Brain (tissue), 1 donor: ENCODE results near the genes BRIP1 and EFCAB3.

DNA sequence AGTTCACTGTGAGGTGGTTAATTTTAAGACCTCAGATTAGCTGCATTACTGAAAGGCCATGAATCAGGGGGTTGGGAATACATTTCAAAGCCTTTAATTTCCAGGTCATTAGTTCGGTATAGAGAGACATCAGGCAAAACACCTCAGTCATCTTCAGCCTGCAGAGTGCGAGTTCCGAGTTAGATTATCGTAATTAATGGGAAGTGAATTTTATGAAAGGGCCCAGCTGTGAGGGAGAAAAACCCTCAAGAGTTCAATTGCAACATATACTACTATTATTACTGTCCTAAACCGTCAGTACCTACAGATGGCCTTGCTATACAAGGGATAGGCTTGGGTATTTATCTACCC, 2.1 kb upstream of the USP32 start:
- RRBS: no CpG with 5 or more reads among the region's 5 CpGs

- RRBS: no CpG with 5 or more reads among the region's 3 CpGs
These were observed 69.8 kb downstream of the BCAS3 start for GRCh38 chr17:60747408-60747983.

- RRBS: no CpG with 5 or more reads among the region's 7 CpGs
These were observed 263.3 kb downstream of the BCAS3 start for GRCh38 chr17:60940870-60941485.

- RRBS: no CpG with 5 or more reads among the region's 12 CpGs
These were observed 263.7 kb upstream of the TBX2 start for GRCh38 chr17:61135873-61136401.

DNA sequence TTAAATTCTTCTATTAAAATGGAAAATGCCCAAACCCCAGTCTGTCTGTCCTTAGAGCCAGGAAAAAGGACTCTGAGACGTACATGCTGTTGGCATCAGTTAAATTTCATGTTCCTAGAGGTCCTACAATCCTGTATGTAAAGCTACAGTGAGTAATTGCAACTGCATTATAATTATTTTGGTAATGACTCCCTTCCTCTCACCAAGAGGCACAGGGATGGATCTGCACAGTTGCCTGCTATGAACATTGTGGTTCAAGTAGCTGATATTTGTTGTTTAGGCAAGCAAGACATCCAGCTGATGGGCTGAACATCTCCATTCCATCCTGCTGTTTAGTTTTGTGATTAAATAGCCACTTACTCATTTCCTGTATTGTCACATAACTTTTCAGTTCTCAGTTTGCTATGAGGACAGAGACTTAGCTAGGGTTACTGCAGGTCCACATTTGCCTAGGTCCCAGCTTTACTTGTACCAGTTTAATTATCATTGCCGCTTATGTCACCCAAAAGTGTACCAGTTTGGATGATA, 181.2 kb upstream of the TBX2 start:
- RRBS: no CpG with 5 or more reads among the region's 2 CpGs

GRCh38 chr17:61245580-61246132, 154.0 kb upstream of the TBX2 start:
- RRBS: no CpG with 5 or more reads among the region's 3 CpGs

GRCh38 chr17:61356319-61357005, 43.2 kb upstream of the TBX2 start:
- RRBS: no CpG with 5 or more reads among the region's 8 CpGs

DNA sequence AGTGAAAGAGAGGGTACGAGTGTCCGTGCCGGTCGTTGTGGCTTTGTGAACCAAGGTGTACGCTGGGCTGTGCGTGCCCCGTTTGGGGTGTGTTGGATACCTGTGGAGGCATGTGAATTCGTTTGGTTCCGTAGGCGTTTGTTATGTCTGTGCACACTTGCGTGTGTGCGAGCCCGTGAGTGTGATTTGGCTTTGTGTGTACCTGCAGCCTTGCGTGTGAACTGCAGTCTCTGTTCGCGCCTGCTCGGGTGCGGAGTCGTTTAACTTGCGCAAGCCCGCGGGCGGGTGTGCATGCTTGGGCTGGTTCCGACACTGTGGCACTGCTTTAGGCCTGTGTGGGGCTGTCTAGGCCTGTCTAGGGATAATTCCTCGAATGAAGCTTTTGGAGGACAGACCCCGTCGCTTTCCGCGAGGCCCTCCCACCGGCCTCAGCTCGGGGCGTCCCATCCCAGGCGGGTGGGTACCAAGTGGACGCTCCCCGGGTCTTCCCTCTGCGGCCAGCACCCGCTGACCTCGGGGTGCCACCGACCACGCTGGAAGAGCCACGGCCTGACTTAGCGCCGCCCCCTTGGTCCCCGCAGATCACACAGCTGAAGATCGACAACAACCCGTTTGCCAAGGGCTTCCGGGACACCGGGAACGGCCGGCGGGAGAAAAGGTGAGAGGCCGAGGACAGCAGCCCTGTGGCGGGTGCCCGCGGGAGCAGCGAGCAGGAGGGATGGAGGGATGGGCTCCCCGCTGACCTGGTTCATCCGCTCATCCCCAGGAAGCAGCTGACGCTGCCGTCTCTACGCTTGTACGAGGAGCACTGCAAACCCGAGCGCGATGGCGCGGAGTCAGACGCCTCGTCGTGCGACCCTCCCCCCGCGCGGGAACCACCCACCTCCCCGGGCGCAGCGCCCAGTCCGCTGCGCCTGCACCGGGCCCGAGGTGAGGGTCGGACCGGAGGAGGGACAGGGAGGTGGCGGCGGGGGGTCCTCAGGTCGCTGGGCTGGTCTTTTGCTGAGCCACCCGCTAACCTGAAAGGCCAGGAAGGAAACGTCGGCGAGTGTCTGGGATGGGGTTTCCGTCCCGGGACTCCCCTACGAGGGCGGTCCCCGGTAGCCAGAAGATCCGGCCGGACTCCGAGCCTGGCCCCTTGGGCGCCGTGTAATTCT, 4.6 kb downstream of the TBX2 start:
- RRBS: 7% methylated on average over 6 of the region's 100 CpGs

DNA sequence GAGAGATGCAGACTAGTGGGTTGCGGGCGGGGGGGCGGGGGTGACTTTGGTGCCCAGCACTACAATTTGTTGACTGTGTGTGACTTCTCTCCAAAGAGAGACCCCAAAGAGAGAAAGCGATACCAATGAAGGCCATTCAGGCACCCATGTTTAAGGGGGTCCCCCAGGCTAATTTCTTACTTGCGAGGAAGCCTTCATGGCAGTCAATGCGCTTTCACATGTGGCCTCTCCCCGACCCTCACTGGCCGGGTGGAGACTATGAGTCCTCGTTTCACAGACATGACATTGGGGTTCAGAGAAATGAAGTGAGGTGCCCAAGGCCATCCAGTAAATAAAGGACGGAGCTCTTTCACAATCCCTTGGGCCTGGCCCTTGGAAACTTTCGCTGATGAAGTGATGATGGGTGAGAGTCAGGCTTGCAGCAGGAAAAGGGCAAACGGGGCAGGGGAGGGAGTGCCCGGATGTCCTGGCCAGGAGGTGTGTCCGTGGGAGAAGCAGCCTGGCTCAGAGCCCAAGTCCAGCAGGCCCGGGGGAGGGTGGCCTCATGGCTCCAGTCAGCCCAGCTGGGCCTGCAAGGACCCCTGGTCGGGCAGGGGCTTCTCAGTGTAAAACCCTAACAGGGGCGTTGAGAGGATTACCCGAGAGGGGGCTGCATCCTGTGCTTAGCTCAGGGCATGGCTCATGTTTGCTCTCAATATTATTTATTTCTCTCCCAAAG, 14.6 kb downstream of the TBX2 start:
- RRBS: no CpG with 5 or more reads among the region's 18 CpGs

GRCh38 chr17:61479855-61480412, 27.7 kb downstream of the TBX4 start:
- RRBS: no CpG with 5 or more reads among the region's 20 CpGs

- RRBS: no CpG with 5 or more reads among the region's 4 CpGs
These were observed 4.5 kb upstream of the NACA2 start for GRCh38 chr17:61595459-61595979.

DNA sequence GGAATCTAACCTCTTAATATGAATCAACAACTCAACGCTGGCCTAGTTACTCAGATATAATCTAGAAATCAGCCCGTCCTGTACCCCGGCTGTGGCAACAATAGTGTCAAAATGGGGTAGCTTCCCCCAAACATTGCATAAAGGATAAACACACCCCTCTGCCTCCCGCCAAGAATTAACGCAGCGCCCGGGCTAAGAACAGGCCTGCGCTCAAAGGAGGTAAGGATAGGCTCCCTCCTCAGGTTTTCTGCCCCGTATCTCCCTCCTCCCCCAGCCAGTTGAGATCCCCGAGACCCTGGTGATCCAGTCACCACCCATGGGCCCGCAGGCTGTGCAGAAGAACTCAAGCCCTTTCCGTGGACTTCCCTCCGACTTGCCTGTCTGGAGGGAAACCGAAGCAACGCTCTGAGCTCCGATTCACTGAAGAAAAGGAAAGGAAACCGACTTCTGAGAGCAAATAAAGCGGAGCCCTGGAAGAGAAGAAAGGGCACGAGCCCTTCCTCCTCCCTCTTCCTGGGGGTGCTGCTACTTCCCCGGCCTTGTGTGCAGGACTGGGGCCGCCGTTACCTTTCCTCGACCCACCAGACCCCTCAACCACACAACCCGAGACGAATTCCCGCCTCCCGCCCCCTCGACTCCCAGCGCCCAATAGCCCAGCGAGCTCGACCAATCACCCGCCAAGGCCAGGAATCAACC, at the start of gene BRIP1:
Gene BRIP1 (minus strand): TSS at position 622 of the 696 bp plus-strand sequence.
- RRBS: 2% methylated on average over 5 of the region's 32 CpGs

DNA sequence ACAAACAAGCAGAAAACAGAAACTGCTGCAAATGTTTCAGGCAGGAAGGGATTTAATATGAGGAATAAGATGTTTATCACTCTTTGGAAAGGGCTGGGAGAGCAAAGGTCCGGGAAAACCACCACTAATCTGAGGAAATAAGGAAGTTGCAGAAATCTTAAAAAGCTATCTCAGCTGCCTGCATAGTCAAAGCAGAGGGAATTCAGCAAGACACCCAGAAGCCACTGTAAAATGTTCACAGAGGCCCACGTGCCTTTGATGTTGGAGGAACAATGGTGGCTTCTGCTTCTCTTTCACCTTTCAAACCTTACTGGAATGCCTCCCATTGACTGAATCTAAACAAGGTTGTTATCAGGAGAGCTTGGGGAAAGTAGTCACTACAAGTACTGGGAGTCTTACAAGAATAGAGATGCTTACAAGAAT, 56.0 kb upstream of the MED13 start:
- RRBS: no CpG with 5 or more reads among the region's 2 CpGs

- RRBS: no CpG with 5 or more reads among the region's 4 CpGs
These were observed at the start of gene EFCAB3 for GRCh38 chr17:62380164-62380846. Gene EFCAB3, plus strand, starts transcription at chr17:62380553.

- RRBS: 3% methylated on average over 4 of the region's 40 CpGs
These were observed 1.0 kb downstream of the MRC2 start for GRCh38 chr17:62628269-62629116.

- RRBS: 58% methylated on average over 7 of the region's 42 CpGs
These were observed 53.2 kb downstream of the MRC2 start for GRCh38 chr17:62680520-62681305.

DNA sequence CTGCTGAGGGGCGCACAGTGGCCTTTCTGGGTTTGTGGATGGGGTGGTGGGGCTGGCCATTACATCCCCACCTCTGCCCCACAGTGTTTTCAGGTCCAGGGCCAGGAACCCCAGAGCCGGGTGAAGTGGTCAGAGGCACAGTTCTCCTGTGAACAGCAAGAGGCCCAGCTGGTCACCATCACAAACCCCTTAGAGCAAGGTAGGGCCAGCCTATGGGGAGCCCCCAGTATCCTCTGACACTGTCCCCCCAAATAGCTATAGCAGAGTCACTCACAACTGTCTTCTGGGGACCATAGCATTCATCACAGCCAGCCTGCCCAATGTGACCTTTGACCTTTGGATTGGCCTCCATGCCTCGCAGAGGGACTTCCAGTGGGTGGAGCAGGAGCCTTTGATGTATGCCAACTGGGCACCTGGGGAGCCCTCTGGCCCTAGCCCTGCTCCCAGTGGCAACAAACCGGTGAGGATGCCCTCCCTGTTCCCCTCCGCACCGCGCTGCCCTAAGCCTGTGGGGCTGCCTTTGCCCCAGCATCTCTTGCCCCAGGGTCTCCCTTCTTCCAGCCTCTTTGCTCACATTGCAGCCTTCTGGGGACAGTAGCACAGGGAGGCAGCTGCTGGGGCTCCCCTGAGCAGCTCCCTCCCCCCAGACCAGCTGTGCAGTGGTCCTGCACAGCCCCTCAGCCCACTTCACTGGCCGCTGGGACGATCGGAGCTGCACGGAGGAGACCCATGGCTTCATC, 60.9 kb downstream of the MRC2 start:
- RRBS: no CpG with 5 or more reads among the region's 11 CpGs

DNA sequence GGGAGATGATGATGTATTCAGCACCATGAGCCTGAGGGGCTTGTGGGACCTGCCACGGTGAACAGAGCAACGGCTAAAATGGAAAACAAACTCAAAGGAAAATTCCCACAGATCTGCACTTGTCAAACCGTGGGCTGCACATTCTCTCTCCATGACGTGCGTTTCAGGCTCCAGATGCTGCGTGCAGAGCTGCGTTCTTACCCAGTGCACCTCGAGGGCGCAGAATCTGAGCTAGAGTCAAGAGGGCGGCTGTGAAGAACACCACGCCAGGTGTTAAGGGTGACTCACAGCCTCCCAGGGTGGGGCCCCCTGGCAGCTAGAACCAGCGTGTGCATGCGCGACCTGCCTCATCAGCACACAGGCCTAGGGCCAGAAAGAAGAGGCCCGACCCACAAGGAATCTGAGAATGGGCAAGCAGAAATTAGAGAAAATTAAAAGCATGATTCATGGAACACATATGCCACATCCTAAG, 29.2 kb downstream of the MARCHF10 start:
- RRBS: no CpG with 5 or more reads among the region's 15 CpGs

GRCh38 chr17:62965195-62965585, 845 bp upstream of the TANC2 start:
- RRBS: no CpG with 5 or more reads among the region's 16 CpGs

DNA sequence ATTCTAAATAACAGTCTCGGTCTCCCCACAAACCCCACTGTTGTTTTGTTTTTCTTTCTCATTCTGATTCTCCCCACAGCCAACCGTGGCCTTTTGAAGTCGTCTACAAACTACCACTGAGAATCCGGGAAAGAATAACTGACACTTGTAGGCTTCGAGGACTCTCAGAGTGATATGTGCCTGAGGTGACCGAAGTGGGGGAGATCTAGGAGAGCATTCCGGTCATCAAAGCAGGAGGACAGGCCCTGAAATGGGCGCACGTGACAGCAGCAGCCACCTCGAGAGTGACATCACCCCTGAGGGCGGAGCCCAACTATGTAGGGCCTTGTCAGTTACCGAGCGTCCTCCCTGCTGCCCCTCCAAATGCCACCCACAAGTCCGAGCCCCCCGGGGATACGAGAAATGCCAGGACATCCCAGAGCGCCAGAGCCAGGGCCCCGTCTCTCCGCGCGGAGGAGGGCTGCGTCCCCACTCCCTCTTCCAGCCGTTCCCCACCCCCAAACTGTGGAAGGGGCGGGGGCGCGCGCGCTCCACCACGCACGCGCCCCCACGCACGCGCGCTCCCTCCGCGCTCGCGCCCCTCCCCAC, 355 bp upstream of the TANC2 start:
- RRBS: 5% methylated on average over 4 of the region's 39 CpGs